Epithelial cell of proximal tubule (primary cell): Measurements from ENCODE around the gene PRAMEF26.

GRCh38 chr1:13155715-13156296 lies at the start of gene PRAMEF26:
Gene PRAMEF26, minus strand, starts transcription at chr1:13156009.
- RAMPAGE, long total RNA = no peak
- RRBS = no CpG with 5 or more reads among the region's 6 CpGs

DNA sequence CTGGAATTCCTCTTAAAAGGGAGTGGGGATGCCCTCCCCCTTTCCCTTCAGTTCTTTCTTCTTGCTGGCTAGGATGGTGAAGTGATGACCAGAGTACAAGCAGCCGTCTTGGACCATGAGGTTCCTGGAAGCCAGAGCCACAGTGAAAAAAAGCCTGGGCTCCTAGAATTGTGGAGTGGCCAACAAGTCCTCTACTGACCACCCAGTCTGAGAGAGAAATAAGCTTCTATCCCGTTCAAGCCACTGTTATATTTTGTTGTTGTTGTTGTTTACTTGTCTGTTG lies 44.6 kb downstream of the PRAMEF20 start:
- RAMPAGE, long total RNA = no peak
- RRBS = no CpG with 5 or more reads among the region's 2 CpGs

DNA sequence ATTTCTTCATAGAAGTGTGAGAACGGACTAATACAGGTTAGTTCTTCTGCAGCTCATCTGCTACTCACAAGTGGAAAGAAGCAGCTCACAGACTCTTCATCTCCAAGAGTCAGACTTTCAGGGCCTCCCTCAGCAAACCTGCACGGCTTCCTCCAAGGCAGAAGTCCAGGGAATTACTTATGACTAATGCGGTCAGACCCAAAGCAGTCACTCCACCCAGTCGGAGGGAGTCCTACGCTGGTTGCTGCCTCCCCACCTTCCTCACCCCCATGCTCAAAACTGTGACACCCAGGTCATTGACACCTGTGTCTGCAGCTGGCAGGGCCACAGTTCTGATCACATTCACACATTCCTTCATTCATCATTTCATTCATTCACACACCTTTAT lies 38.5 kb upstream of the PRDM2 start:
- RAMPAGE, long total RNA = no peak
- RRBS = no CpG with 5 or more reads among the region's 5 CpGs

DNA sequence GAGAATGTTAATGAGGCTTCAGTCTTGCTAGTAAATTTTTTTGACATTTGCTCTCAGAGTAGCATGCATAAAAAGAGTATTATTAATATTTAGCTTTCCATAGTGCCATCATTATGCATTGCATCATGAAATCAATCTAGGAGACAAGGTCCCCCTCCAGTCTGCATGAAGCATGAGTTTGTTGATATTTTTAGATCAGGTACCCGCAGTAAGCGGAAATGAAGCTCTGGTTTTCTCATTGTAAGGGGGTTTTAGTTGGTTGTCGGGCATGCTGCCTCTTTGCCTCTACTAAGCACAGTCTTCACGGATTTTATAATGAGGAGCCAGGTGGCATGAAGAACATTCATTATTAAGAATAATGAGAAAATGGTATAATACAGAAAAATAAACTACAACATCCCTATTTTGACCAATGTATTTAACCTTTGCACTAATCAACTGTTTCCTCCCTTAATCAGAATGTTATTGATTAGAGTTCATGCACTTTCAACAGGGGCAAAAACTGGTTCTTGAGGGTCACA lies 12.6 kb upstream of the PRDM2 start:
- RAMPAGE, long total RNA = no peak
- RRBS = no CpG with 5 or more reads among the region's 4 CpGs

DNA sequence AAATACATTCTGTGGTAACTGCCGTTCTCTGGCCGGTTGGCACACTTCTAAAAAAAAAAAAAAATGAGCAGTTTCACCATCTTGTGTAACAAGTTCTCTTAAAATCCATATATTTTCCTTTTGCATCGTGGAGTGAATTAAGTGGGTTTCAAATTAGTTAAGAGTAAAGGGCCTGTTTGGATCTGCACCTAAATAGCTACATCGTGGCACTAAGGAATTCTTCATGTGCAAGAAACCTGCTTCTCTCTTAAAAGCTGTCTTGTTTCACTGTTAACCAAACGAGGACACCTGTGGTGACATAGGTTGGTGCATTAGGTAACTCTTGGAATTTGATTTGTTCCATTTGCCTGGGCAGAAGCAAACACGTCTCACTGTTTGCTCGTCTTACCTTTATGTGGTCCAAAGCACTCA lies 60.8 kb downstream of the PRDM2 start:
- RAMPAGE, long total RNA = no peak
- RRBS = no CpG with 5 or more reads among the region's 7 CpGs

DNA sequence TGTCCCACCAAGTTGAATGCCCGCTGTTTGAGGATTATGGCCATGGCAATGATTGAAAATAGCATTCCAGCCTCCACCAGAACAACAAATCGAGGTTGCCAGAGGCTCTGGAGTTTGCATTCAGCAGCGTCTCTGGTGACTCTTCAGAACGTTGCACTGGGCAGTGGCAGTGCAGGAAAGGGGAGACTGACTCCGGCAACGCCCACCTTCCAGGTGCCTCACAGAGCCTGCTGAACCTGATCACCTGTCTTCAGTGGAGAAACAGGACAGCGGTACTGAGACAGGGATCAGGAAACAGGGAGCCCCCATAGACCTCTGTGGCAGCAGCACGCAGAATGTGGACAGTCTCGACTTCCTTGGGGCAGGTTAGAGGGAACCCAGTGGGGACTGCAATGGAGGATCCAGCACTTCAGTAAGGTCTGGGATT lies 128.4 kb downstream of the PRDM2 start:
- RAMPAGE, long total RNA = no peak
- RRBS = no CpG with 5 or more reads among the region's 9 CpGs

DNA sequence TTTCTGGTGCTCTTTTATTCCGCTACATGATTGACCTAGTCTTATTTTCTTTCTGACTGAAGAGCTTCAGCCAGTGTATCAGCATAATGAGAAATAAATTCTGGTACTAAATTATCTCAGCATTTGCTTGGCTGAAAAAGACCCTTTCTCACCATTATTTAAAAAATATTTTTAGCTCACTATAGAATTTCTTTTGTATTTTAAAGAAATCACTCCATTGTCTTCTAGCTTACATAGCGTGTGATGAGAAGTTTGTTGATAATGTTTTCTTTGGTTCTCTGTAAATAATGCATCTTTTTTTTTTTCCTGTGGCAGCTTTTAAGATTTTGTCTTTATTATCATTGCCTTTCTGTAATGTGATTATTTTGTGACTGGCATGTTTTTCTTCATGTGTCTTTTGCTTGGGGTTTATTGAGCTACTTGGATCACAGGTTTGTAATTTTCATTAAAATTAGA lies 389.8 kb downstream of the PRDM2 start:
- RAMPAGE, long total RNA = no peak
- RRBS = no CpG with 5 or more reads among the region's 2 CpGs

DNA sequence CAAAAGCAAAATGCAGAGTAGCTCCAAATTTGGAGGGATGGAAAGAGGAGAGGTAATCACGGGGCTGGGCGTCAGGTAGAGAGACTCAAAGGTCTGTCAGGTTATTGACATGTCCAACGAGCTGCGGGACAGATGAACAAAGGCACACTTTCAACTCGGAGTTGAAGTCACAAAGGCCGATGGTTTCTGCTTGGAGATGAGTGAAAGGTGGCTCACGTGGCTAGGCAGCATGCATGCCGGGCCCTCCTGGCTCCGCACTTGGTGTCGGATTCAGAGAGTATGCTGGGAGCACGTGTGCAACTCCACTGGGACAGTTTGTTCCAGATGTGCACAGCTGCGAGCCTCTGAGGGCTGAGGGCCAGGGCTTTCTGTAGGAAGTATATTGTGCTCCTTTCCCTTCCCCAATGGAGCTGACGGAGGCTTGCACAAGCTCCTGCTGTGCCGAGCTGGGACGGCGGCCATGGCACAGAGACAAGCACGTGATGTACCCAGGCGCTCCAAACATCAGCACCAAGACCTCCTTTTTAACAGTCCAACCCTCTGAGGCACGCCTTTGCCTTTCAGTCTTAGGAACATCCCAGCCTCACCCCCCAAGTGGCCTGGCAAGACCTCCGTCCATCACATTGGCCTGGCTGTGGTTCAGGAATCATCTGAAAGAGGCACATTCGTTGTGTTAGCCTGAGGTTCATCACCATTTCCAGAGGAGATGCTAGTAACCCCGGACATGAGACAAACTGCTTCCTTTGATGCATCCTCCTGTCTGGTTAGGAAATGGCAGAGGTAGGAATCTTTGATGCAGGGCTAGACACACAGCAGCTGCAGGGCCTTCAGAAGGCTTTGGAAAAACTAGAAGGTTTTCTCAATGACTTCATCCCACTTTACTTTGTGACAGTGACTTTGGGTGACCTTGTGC lies 339.3 kb upstream of the KAZN start:
- RAMPAGE, long total RNA = no peak
- RRBS = no CpG with 5 or more reads among the region's 22 CpGs

DNA sequence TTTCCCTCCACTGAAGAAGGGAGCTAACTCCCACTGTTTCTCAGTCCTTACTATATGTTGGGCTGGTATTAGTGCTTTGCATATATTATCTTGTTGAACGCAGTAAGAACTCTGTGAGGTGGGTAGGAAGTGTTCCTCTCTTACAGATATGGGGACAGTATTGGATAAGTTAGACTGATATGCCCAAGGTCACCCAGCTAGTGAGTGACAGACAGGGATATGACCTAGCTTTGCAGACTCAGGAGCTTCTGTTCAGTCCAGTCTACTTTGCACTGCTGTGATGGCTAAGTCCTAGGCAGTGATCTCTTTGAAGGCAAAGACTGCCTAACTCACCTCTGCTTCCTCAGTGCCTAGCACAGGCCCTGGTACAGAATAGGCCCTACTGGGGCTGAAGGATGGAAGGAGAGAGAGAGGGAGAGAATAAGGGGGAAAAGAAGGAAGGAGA lies 203.8 kb upstream of the KAZN start:
- RAMPAGE, long total RNA = no peak
- RRBS = no CpG with 5 or more reads among the region's 1 CpG

GRCh38 chr1:14522080-14522279 lies 76.5 kb upstream of the KAZN start:
- RAMPAGE, long total RNA = no peak
- RRBS = no CpG with 5 or more reads among the region's 2 CpGs

- RAMPAGE, long total RNA = no peak
- RRBS = no CpG with 5 or more reads among the region's 8 CpGs
Observed at GRCh38 chr1:14680419-14681046, 82.0 kb downstream of the KAZN start.

- RAMPAGE, long total RNA = no peak
- RRBS = no CpG with 5 or more reads among the region's 8 CpGs
Observed at GRCh38 chr1:14731926-14732376, 133.5 kb downstream of the KAZN start.

DNA sequence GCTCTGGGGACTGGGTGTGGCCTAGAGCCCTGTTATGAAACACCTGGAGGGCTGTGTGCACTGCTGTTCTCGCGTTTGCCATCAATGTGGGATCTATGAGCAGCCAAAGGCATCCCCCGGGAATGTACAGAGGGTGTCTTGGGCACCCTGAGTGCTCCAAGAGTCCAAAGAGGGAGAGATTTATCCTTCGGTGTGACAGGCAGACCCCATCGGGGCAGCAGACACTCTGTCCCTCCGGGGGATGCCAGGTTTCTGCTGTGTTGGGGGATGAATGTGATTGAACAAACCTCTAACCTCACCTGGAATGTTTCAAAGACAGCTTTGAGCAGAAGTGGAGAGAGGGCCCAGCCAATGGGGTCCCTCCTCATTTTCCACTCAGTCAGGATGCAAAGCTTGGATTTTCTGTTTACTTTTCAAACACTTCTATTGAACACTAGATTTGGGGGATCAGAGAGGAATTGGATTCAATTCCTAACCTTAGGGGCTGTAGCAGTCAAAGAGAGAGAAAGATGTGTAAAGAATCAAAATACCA lies 264.7 kb downstream of the KAZN start:
- RAMPAGE, long total RNA = no peak
- RRBS = no CpG with 5 or more reads among the region's 6 CpGs

DNA sequence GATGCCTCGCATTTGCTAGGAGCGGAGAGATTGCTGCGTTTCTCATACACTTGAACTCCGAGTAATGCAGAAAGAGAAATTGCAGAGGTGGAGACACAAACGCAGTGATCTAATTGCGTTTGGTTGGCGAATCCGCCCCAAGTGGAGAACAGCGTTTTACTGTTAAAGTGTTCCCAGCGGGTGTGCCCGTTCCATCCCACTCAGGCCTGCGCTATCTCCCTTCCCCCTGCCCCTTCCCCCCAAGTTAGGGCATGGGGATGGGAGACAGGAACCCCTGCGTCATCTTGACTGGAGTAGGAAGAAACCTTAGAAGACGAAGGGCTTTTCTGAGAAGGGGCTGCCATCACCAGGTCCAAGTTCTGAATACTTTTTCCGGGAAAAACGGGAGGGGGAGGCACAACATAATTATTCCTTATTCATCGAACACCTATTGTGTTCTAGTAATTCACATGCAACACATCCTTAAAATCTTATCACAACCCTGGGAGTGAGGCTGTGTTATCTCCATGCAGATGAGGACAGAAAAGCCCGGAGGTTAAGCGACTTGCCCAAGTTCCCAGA lies 228.5 kb upstream of the TMEM51 start:
- RAMPAGE, long total RNA = no peak
- RRBS = no CpG with 5 or more reads among the region's 19 CpGs

- RAMPAGE, long total RNA = no peak
- RRBS = 92% methylated on average over 2 of the region's 9 CpGs
Observed at GRCh38 chr1:14927097-14927626, 226.4 kb upstream of the TMEM51 start.

- RAMPAGE, long total RNA = no peak
- RRBS = no CpG with 5 or more reads among the region's 32 CpGs
Observed at GRCh38 chr1:14945034-14946370, 208.0 kb upstream of the TMEM51 start.

DNA sequence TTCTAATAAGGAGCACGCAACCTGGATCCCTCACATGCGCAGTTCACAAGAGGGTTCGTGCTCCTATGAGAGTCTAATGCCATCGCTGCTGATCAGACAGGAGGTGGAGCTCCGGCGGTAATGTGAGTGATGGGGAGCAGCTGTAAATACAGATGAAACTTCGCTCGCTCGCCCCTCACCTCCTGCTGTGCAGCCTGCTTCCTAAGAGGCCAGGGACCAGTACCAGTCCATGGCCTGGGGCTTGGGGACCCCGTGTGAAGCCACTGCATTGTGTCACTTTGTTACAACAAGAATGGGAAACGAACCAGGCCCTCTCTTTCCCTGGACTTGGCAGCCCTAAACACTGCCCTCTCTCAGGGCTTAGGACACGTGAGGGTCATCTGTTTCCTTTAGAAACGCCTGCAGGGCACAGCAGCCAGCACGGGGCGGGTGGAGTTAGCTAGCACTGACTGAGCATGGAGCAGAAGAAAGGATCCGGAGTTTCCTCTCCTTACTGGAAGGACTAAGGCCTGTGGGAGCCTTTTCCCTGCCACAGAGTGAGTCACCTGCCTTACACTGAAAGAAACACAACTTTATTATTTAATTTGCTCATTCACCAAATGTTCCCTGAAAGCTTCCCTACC lies 185.2 kb upstream of the TMEM51 start:
- RAMPAGE, long total RNA = no peak
- RRBS = no CpG with 5 or more reads among the region's 16 CpGs

GRCh38 chr1:15028243-15028509 lies 125.4 kb upstream of the TMEM51 start:
- RAMPAGE, long total RNA = no peak
- RRBS = no CpG with 5 or more reads among the region's 4 CpGs

GRCh38 chr1:15158561-15159253 lies 5.2 kb downstream of the TMEM51 start:
- RAMPAGE, long total RNA = no peak
- RRBS = no CpG with 5 or more reads among the region's 14 CpGs

- RAMPAGE, long total RNA = no peak
- RRBS = 52% methylated on average over 2 of the region's 9 CpGs
Observed at GRCh38 chr1:15176293-15177097, 22.9 kb downstream of the TMEM51 start.